Non-pigmented ciliary epithelial cell (primary cell): ENCODE results near the genes SLC7A9, CEBPA, CHST8 and LSM14A.

DNA sequence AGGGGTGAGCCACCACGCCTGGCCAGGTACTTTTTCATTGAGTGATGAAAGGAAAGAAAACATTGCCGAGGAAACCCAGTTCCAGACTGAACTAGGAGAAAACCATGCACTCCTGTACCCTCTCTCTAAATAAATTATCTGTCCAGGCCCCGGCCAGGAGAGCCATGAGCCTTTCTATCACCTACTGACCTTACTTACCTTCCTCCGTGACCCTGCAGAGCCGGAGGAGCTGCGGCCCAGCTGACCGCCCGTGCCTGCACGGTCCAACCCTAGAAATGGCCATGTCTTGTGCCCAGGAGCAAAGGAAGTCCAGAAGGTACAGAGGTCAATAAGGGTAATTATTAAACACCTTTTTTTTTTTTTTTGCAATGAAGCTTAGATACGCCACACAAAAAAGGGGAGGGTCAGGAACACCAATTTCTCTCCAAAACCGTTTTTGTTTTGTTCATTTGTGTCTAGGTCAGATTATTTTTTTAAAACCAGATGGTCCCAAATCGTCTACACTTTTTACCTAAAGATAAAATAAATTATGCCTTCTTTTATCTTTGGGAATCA lies at the start of gene SLC7A9:
Gene SLC7A9, minus strand, starts transcription at position 280 of the 555 bp plus-strand sequence.
- RRBS, result 90% methylated on average over 3 of the region's 12 CpGs

GRCh38 chr19:32959759-32960326 lies 11.9 kb downstream of the CEP89 start:
- RRBS, result no CpG with 5 or more reads among the region's 15 CpGs

- RRBS, result no CpG with 5 or more reads among the region's 2 CpGs
These were observed 36.9 kb downstream of the FAAP24 start for GRCh38 chr19:33008990-33009348.

DNA sequence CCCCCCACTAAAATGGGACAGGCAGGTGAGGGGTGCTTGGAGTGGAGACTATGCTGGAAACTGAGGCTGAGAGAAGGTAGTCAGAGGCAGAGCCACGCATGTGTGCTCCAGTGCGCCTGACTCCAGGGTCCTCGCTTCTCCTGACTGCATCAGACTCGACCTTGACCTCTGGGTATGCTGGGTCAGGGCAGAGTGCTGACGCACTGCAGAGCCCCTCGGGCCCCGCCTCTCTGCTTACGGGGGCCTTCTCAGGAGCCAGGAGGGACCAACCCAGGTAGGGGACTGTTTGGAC lies 22.8 kb upstream of the SLC7A10 start:
- RRBS, result no CpG with 5 or more reads among the region's 8 CpGs

DNA sequence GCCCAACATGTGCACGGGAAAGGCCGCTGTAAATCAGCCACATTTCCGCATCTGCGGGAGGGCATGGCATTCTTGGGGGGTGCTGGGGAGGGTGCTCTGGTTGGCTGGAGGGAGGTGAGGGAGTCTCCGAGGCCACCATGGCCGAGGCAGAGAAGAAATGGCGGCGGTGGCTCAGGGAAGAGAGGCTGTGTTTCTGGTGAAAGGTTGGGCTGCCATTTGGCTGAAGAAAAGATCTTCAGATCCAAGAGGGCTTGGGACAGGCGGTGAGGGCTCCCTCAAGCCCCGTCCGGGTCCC lies 8.7 kb downstream of the CEBPA start:
- RRBS, result no CpG with 5 or more reads among the region's 11 CpGs

GRCh38 chr19:33302366-33303023 lies at the start of gene CEBPA:
Gene CEBPA (minus strand): TSS chr19:33302534.
- RRBS, result 2% methylated on average over 42 of the region's 90 CpGs

DNA sequence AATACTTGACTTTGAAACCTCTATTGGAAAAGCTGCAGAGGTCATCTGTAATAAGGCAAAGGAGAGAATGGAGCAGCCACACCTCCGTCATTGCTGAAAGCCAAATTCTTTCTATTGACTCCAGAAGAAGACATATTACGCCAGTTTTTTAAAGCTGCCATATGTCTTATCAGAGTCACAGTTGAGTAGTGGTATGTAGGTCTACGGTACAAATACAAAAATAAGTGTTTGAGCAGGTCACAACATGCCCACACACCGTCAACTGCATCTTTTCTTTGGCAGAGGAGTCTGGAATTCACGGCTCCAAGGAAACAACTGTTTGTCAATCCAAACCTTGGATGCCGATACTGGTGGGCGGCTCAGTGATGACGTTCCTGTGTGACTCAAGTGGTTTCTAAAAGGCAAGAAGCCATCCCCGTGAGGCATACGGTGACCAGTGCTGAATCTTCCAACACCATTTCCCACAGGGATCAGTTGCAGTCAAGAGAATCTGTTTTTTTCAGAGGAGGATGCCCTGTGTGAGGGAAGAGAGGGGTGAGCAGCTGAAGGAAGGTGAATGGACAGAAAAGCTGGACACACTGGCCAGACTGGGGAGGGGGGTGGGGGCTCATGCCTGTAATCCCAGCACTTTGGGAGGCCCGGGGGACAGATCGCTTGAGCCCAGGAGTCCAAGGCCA lies 23.0 kb upstream of the CEBPG start:
- RRBS, result no CpG with 5 or more reads among the region's 12 CpGs

GRCh38 chr19:33399937-33400733 lies 26.6 kb downstream of the CEBPG start:
- RRBS, result no CpG with 5 or more reads among the region's 18 CpGs

DNA sequence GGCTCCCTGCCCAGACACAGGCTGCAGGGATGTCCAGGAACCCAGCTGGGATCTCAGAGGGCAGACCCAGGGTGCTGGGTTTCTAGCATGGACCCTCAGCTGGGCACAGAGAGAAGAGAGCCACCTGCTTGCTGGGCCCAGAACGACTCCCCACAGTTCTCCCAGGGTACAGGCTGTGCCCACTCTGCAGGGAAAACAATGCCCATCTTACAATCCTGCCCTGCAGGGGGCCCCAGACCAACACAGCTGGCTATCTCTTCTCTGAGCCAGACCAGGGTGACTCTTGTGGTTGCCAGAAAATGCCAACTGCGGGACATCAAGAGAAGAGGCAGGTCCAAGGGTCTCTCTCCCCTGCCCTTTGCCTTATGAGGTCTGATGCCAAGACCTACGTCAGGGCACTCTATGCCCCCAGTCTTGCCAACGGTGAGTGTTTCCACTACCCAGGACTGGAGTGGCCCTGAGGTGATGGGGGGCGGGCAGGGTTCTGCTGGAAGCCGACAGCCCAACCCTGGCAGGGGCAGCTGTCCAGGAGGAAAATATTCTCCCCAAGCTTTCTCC lies 64.7 kb downstream of the CEBPG start:
- RRBS, result no CpG with 5 or more reads among the region's 6 CpGs

- RRBS, result 2% methylated on average over 103 of the region's 140 CpGs
These were observed at the start of gene CHST8 for GRCh38 chr19:33621394-33622425. Gene CHST8 (plus strand): TSS chr19:33621953.

- RRBS, result 1% methylated on average over 31 of the region's 95 CpGs
These were observed 918 bp downstream of the CHST8 start for GRCh38 chr19:33622426-33623316.

DNA sequence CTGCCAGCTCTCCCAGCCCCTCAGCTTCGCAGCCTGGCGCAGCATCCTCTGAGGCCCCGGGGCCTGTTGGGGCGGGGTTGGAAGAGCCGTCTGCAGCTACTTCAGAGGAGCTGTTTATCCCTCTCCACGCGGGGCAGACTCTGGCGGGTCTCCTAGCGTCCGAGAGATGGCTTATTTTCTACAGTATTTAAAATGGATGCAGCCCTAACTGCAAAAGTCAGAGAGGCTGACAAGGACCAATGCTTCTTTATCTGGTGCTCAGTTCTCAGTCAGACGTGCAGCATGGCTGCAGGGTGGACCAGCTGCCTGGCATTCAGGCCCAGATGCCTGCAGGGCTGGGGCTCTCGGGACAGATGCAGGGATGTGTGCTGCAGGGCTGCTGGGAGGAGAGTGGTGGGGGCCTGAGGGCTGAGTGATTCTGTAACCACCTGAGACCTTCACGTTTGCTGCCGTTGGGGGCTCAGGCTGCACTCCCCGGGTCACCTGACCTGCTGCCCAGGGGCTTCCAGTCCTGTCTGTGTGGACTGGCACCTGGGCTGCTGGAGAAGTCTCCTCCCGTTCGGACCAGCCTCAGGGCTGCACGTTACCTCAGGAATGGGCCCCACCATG lies 16.6 kb downstream of the KCTD15 start:
- RRBS, result no CpG with 5 or more reads among the region's 18 CpGs

DNA sequence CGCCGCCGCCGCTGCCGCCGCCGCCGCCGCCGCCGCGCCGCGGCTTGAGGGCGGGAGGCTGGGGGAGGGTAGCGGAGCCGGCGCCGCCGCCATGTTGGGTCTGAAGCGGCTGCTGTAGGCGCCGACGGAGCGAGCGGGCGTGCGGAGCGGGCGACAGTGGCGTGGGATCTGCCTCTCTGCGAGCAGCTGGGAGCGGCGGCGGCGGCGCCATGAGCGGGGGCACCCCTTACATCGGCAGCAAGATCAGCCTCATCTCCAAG lies at the start of gene LSM14A:
Gene LSM14A, plus strand, starts transcription at position 71 of the 260 bp plus-strand sequence.
- RRBS, result no CpG with 5 or more reads among the region's 39 CpGs

GRCh38 chr19:34202061-34202339 lies 29.7 kb downstream of the LSM14A start:
- RRBS, result no CpG with 5 or more reads among the region's 2 CpGs

GRCh38 chr19:34320127-34320840 lies 44.7 kb upstream of the GPI start:
- RRBS, result no CpG with 5 or more reads among the region's 9 CpGs

- RRBS, result no CpG with 5 or more reads among the region's 5 CpGs
These were observed 27.8 kb upstream of the GPI start for GRCh38 chr19:34337022-34337719.

- RRBS, result no CpG with 5 or more reads among the region's 6 CpGs
These were observed 10.3 kb upstream of the GPI start for GRCh38 chr19:34354707-34355094.

- RRBS, result no CpG with 5 or more reads among the region's 7 CpGs
These were observed 1.7 kb downstream of the GPI start for GRCh38 chr19:34366731-34366990.

DNA sequence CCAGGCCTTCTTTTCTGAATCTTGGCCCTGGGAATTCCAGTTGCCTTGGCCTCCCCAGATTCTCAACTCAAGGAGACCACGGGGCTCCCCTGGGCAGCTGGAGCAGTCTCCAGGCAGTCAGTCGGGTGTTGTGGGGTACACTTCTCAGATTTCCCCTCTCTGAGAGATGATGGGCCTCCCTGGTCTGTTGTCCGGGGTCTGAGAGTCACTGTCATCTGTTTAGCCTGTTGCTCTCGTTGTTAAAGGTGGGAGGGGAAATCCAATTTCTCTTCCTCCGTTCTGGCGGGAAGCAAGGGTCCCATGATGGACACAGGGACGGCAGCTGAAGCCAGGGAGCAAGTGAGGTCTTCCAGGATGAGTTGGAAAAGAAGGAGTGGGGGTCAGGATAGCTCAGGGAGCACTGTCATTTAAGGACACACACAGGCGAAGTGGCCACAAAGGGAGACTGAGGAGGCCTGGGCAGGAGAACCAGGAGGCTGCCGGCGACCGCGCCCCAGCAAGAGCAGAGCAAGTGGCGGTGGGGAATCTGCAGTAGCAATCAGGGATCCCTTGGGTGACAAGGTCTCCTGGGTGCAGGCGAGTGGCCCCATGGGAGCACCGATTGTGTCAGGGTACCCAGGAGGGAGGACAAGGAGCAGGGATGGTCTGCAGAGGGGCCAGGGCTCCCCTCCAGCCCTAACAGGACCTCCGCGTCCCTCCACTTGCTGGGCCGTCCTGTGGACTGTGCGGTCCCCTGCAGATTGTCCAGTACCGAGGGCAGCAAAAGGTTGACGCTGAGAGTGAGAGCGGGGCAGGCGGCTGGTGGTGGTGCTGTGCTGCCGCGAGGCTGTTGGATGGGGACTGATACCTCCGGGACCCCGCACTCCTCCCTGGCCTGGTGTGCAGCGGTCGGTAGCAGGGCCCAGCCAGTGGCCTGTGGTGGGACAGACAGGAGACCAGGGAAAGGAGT lies 15.9 kb downstream of the WTIP start:
- RRBS, result no CpG with 5 or more reads among the region's 29 CpGs

GRCh38 chr19:34734758-34735141 lies 707 bp downstream of the ZNF181 start:
- RRBS, result no CpG with 5 or more reads among the region's 6 CpGs